ENCODE results near the genes TMEM107, AURKB, RNF222 and PIK3R6.

DNA sequence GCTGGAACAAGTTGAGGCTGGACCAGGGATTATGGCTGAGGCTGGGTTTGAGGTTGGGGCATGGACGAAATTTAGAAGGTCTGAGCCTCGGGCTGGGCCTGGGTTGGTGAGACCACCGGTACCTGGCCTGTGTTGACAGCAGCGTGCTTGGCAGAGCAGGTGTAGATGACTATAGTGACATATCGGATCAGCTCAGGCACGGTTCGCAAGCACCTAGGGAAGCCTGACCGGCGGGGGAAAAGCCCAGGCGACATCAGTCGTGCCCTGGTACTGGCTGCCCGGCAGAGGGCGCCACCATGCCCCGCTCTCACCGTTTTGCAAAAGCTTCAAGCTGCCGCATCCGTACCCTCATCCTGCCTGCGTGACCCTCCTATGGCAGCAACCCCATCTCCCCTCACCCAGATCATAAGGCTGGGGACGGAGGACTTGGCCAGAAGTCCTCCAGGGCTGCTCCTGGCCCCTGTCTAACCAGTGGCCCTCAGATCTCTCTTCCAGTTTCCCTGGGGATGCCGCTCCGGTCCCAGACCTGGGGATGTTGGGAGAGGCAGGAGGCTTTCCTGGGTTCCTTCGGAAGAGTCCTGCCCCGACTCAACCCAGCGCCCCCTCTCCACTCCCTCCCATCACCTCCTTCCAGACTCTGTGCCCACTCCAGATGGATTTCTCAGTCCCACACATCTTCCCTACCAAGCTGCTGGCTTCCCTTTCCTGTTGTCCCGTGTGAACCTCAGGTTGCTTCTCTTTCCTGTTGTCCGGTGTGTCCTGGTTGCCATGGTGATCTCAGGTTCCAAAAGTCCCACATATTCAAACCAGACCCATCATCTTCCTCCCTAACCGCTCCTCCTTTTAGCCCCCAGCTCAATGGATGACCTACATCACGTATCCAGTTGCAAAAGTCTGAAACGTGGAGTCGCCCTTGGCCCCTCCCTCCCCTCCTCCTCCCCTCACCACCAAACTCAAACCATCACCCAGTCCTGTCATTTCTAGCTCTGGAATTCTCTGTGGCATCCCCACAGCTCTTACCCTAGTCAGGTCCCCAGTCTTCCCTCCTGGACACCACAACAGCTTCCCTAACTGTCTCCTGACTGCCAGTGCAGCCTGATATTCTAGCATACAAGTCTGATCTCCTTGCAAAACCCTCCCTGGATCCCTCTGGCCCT lies 13.6 kb downstream of the ALOX12B start:
- RRBS: 2% methylated on average over 7 of the region's 30 CpGs

- RRBS: no CpG with 5 or more reads among the region's 53 CpGs
Observed at GRCh38 chr17:8120060-8121254, 2.1 kb upstream of the ALOXE3 start.

GRCh38 chr17:8145471-8145898 lies 6.7 kb downstream of the PER1 start:
- RRBS: no CpG with 5 or more reads among the region's 6 CpGs

- RRBS: 1% methylated on average over 12 of the region's 65 CpGs
Observed at GRCh38 chr17:8151246-8152307, 627 bp downstream of the PER1 start.

DNA sequence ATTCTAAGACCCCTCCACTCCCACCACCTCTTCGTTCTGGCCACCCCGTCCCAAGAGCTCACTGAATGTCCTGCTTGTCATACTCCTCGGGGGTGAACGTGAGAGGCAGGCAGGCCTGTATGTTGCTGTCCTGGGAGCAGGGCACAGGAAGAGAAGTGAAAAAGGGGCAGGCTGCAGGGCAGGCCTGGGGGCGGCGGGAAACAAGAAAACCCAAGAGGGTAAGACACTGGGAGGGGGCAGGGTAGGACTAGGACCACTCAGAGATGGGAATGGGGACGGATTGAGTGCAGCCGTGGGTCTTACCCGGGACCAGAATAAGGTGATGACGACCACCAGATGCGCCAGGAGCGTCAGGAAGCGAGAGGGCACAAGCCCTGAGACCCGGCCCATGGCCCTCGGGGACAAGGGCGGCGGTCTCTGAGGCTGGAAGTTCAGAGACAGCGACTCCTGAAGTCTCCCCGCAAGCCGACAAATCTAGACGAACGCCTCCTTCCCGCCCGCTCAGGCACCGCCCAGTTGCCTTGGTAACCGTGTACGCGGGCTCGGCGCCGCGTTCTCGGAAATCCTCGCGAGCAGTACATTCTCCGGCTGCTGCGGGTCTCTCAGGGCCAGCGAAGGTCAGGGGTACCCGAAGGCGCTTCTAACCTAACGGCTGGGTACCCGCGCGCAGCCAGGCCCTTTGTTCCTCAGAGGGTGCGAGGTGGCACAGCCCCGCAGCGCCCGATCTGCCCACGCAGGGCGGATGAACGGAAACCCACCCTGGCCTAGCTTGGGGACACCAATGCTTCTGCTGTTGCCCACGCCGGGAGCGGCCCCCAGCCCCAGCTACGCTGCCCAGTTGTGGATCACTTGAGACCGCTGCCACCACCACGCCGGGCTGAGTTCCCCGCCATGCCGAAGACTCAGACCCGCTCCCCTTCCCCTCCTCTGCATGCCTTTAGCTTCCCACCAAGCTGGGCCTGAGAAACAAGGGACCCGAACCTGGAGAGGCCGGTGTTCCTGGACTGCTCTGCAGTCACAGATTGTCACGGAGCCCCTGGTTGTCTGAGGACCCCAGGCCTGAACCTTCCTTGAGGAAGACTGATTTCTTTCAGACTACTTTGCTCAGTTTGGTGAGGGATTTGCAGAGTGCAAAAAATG lies at the start of gene TMEM107:
Gene TMEM107, minus strand, starts transcription at position 484 of the 1,140 bp plus-strand sequence.
- RRBS: 2% methylated on average over 11 of the region's 64 CpGs

- RRBS: 0% methylated on average over 1 of the region's 12 CpGs
Observed at GRCh38 chr17:8190242-8190644, 263 bp upstream of the BORCS6 start.

DNA sequence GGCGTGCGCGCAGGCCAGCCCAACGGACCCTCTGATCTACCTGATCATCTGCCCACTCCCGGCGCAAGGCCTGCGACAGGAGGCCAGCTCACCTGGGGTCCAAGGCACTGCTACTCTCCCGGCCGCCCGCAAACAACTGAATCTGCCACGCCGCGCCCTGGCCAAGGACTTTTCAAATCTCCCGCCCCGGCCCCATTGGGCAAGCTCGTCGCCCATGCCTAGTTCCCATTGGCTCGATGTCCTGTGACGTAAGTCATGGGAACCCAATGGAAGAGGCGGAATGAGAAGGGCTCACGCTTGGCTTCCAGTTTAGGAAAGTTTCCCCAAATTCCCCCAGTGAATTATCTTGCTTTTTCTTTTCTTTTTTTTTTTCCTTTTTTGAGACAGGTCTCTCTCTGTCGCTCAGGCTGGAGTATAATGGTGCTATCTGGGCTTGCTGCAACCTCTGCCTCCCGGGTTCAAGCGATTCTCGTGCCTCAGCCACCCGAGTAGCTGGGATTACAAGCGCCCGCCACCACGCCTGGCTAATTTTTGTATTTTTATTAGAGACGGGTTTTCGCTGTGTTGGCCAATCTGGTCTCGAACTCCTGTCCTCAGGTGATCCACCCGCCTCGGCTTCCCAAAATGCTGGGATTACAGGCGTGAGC lies at the start of gene AURKB:
Gene AURKB, minus strand, starts transcription at position 138 of the 647 bp plus-strand sequence.
- RRBS: under 1% methylated on average over 11 of the region's 35 CpGs

GRCh38 chr17:8289668-8290248 lies 1.3 kb downstream of the RANGRF start:
- RRBS: no CpG with 5 or more reads among the region's 7 CpGs

- RRBS: 6% methylated on average over 15 of the region's 77 CpGs
Observed at GRCh38 chr17:8326299-8327636, 12.9 kb upstream of the ODF4 start.

DNA sequence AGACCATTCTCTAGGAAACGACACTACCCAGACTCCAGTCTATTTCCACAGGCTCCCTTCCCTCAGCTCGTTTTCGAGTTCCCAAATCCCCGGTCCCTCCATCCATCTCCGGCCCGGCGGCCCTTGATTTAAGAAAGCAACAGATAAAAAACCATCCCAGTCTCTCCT lies 232 bp downstream of the RPL26 start:
- RRBS: no CpG with 5 or more reads among the region's 7 CpGs

GRCh38 chr17:8397634-8398118 lies at the start of gene RNF222:
TSS of gene RNF222 (minus strand) at chr17:8397827.
- RRBS: no CpG with 5 or more reads among the region's 13 CpGs

GRCh38 chr17:8417732-8418155 lies 17.9 kb upstream of the NDEL1 start:
- RRBS: no CpG with 5 or more reads among the region's 5 CpGs

- RRBS: no CpG with 5 or more reads among the region's 3 CpGs
Observed at GRCh38 chr17:8426083-8426579, 9.6 kb upstream of the NDEL1 start.

GRCh38 chr17:8463468-8463875 lies 27.8 kb downstream of the NDEL1 start:
- RRBS: no CpG with 5 or more reads among the region's 10 CpGs

- RRBS: no CpG with 5 or more reads among the region's 39 CpGs
Observed at GRCh38 chr17:8476340-8477493, 41.0 kb downstream of the NDEL1 start.

DNA sequence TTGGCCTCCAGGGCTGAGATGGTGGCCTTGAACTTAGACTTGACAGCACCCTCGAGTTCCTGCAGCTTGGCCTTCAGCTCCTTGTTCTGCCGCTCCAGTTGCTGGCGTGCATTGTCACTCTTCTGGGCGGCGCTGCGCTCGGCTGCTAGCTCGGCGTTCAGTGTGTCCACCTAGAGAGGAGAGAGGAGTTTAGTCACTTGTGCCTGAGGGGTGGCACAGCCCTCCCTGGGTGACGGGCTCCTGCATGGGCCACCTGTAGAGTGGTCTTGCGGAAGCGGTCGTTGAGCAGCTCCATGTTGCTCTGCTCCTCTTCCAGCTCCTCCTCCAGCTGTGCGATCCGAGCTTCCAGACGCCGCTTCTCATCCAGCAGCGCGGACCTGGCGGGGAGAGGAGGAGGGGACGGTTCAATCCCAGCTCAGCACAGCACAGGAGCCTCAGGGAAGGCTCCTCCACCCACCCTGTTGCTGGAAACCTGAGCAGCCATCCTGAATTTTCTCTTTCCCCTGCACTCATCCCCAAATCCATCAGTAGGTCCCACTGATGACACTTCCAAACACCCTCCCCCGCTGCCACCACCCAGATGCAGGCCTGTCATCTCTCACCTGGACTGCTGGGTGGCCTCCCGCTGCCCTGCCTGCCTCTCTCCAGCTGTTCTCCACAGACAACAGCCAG lies 44.6 kb downstream of the NDEL1 start:
- RRBS: no CpG with 5 or more reads among the region's 23 CpGs

- RRBS: no CpG with 5 or more reads among the region's 7 CpGs
Observed at GRCh38 chr17:8751692-8752315, 6.5 kb downstream of the SPDYE4 start.

DNA sequence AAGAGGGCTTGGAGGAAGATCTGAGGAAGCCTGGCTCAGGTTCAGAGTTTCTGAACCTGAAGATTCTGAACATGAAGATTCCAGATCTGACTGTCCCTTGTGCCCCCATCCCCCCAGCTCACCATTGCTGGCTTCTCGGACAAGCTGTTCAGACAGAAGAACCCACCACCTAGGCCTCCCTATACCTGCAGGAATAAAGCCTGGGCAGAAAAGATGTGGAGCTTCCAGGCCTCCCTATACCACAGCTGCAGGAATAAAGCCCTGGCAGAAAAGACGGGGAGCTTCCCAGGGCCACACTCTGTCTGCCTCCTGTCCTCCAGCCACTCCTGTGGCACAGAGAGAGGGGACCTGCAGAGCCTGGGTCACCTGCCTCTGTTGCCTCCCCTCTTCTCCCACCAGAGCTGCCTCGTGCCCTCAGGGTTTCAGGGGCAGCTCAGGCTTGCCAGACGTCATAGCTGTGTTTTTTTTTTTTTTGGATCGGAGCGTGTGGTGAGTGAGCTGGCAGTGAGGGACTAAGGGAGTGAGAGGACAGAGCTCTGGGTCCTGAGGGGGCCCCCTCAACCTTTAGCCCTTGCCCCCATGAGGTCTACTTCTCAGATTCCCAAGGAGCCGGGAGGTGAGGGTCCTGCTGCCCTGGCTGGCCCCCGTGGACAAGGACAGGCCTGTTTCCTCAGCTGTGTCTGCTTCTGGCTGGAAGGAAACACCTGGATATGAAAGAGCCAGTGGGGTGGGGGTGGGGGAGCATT lies 2.2 kb downstream of the PIK3R6 start:
- RRBS: no CpG with 5 or more reads among the region's 8 CpGs

DNA sequence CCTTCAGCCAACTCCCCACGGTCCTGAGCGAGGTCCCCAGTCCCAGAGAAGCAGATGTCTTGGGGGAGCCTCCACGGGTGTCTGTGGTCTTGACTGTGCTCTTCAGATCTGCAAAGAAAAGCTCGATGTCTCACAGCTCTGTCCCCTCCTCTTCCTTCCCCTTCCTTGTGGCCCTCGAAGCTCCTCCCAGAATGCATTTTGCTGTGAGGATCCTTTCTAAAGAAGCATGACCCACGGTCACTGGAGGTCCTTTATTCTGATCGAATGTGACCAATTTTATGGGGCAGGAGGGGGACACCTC lies at the start of gene PIK3R6:
Gene PIK3R6, minus strand, starts transcription at position 112 of the 301 bp plus-strand sequence.
- RRBS: no CpG with 5 or more reads among the region's 7 CpGs

GRCh38 chr17:8911235-8911974 lies 43.9 kb upstream of the PIK3R6 start:
- RRBS: no CpG with 5 or more reads among the region's 19 CpGs